AG04449 (cell line): ENCODE results near the gene NLGN4X.

- RRBS: no CpG with 5 or more reads among the region's 10 CpGs
Measured at GRCh38 chrX:5648761-5649361, 579.8 kb downstream of the NLGN4X start.

GRCh38 chrX:6121256-6121708, 107.4 kb downstream of the NLGN4X start:
- RRBS: no CpG with 5 or more reads among the region's 2 CpGs

DNA sequence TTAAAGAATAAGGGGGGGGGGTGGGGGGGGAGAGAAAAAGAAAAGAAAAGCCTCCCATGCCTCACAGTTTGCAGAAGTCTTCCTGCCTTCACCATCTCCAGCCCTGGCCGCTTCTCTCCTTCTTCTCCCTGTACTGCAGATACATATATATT, 843 bp downstream of the NLGN4X start:
- RRBS: no CpG with 5 or more reads among the region's 1 CpG

DNA sequence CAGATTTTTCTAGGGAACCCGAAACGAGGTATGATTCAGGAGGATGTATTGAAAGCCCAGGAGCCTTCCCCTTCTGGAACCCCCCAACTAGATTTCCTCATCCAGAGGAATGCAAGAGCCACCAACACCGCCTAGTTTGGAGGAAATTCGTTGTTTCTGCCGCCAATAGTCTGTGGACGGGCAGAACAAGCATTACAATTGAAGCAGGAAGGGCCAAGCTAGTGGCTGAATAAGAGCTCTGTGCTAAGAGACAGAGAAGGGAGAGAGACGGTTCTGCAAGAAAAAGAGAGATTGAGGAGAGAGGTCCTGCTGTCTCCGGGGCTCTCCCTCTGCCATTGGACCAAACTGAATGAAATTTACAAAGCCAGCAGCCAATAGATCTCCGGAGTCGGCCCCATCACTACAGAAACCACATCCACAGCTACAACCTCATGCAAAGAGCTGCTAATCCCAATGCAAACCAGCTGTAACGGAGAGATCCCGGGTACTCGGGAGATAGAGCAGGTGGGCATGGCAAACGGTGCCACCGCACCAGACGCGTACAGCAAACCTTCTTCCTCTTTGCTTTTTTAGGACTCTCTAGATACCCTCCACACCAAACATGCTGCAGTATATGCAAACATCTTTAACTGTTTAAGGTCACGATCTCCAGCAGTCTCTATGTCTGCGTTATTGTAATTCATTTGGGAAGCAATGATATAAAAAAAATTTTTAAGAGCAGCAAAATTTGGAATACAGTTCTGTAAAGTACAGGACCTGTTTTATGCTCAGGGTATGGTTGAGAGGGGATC, at the start of gene NLGN4X:
NLGN4X (minus strand) TSS at position 277 of the 791 bp plus-strand sequence.
- RRBS: 4% methylated on average over 5 of the region's 19 CpGs

DNA sequence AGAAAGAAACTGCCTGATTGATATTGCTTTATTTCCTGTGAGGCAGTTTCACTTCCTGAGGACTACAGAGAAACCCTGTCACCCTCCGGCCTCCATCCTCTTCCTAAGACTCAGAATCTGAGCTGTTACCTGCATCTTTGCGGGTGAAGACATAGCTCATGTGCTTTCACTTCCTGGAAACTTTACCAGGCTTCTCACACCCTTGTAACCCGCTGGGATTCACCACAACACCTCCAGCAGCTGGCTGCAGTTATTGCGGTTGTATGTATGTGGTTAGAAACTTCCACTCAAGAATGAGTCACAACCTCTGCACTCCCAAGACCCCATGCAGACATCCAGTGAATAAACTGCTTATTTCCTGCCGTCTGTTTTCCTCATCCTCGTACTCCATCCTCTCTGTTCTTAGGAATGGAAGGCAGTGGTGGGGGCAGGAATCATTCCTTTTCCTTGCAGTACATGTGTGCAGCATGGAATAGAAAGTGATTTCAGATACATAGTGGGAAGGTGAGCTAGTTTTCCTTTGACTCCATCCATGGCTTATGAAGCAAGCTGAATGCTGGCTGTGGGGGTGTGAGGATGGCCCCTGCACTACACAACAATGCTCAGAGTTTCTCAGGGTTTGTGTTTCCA, 63.4 kb upstream of the STS start:
- RRBS: no CpG with 5 or more reads among the region's 6 CpGs

- RRBS: no CpG with 5 or more reads among the region's 7 CpGs
Measured at GRCh38 chrX:7709921-7710334, 133.0 kb upstream of the VCX start.

GRCh38 chrX:8465214-8465732, 643 bp downstream of the VCX3B start:
- RRBS: no CpG with 5 or more reads among the region's 27 CpGs

- RRBS: no CpG with 5 or more reads among the region's 13 CpGs
Measured at GRCh38 chrX:9471482-9471953, 6.7 kb downstream of the TBL1X start.

DNA sequence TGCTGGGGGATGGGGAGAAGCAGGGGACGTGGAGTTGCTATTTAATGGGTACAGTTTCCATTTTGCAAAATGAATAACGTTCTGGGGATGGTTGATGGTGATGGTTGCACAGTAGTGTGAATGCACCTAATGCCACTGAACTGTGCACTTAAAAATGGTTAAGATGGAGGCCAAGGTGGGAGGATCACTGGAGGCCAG, 103.2 kb downstream of the GPR143 start:
- RRBS: no CpG with 5 or more reads among the region's 2 CpGs

DNA sequence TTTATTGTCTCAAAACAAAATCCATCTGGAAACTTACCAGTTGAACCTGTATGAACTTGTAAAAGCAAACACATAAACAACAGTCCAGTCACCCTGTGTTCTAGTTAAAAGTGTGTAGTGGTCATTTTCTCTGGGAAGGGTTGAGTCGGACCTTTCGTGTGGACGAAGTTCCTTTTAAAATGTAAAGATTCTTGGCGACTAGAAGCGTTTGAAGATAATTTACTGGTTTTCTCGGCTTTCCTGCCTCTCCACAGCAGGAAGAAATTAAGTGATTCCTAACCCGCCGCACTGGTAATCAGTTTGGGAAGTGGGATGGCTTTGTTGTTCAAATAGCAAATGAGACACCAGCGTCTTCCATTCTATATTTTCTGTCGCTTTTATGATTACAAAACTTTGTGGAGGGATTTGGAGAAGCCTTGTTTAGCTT, 1.2 kb downstream of the SHROOM2 start:
- RRBS: no CpG with 5 or more reads among the region's 10 CpGs

DNA sequence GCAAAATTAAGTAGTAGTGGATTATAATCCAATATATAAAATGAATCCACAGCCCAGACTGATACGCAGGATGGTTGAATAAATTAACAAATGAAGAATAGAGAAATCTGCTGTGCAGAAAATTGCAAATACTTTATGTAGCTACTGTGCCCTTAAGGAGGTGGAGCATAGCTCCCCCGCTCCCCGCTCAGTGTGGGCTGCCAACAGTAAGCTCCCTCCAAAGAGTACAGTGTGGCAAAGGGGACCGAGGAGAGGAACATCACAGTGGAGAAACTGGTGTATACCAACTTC, 58.0 kb upstream of the CLDN34 start:
- RRBS: no CpG with 5 or more reads among the region's 4 CpGs

- RRBS: 1% methylated on average over 88 of the region's 119 CpGs
Measured at GRCh38 chrX:10015414-10016109, 48.4 kb downstream of the CLDN34 start.

DNA sequence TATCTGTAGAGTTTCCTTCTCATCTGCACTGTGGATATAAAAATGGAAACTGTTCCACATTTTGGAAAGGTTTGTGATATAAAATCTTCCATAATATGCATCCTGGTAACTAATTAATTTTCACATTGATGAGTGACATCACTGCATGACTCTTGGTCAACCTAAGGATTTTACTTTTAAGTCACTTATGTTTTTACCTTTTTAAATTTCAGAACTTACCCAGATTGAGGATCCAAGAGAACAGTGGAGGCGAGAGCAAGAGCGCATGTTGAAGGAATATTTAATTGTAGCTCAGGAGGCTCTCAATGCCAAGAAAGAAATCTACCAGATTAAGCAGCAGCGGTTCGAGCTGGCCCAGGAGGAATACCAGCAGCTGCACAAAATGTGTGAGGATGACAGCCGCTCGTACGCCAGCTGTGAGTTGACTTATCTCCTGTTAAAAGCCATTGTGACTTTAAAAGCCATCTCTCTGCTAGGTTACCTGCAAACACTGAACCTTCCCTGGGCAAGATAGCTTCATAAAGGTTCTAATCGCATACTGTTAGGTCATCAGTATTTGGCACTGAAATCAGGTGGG, 89.6 kb upstream of the CLCN4 start:
- RRBS: no CpG with 5 or more reads among the region's 8 CpGs

DNA sequence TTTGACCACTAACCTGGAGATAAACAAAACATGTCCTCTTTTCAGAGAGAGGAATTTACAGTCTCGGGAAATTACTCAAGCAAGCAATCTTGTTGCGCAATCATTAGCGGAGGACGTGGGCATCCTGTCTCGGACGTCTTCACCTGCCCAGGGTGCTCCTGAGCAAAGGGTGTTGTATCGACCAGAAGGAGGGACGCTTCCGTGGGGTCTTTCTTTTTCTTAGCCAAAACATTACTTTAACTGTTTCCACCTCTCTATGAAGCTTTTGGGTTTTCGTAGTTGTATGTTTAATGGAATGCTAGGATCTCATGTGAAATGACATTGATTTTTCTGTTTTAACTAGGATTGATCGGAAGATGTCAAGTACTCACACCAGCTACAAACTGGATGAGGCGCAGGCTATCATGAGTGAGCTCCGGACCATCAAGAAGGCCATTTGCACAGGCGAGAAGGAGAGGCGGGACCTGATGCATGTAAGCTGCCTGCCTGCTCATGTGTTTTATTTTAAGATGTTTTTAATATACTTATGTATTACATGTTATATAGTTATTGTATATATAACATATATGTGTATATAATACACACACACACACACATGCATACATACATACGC, 66.2 kb upstream of the CLCN4 start:
- RRBS: no CpG with 5 or more reads among the region's 16 CpGs

- RRBS: no CpG with 5 or more reads among the region's 5 CpGs
Measured at GRCh38 chrX:10099367-10099711, 57.4 kb upstream of the CLCN4 start.

DNA sequence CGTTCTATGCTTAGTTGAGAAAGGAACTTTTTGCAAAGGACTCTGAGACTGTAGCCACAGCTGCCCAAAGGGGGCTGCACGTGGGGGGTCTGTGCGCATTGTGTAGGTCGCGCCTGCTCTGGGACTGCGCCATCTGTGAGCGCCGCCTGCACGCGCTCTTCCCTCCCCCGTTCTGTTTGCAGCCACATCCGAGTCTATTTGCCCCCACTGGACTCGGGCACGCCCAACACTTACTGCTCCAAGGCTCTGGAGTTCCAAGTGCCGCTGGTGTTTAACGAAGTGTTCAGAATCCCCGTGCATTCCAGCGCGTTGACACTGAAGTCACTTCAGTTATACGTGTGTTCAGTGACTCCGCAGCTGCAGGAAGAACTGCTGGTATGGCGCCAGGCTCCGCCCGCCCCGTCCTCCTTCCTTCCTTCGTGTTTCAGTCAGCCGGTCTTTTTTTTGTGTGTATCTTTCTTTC, 30.8 kb upstream of the CLCN4 start:
- RRBS: no CpG with 5 or more reads among the region's 27 CpGs

- RRBS: no CpG with 5 or more reads among the region's 16 CpGs
Measured at GRCh38 chrX:10576748-10577599, 43.4 kb downstream of the MID1 start.

DNA sequence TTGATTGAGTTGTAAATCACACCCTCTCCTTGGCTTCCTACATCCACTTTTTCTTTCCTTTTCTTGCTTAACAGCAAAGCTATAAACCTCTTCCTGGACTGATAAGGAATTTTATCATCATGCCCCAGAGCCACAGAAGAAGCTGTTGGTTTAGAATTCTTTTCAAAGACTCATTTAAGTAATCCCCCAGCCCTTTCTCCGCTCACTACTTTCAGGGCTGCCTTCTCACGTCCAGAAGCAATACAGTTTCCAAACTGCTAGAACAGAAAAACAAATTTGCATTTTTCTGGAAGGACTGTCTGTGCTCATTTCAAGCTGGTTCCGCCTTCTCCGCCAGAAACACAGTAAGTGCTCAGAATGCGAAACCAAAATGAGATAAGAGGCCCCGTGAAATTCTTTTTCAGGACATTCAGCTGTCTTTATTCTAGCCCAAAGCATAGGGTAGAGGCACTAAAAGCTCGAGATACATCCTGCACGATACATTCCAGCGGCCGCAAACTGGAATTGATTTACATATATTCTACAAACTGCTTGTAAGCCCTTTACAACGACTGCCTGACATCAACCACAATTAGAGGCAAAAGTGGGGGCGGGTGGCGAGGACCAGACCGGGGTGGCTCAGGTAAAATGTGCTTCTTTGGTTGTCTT, 764 bp downstream of the MID1 start:
- RRBS: no CpG with 5 or more reads among the region's 14 CpGs

- RRBS: no CpG with 5 or more reads among the region's 2 CpGs
Measured at GRCh38 chrX:10769309-10769530, 148.8 kb upstream of the MID1 start.